HT-29 (cell line): ENCODE data around the genes MT1A and NLRC5.

GRCh38 chr16:56616998-56617761 lies 8.4 kb upstream of the MT1E start:
- RAMPAGE, long total RNA = no peak

- RAMPAGE, long total RNA = no peak
These were observed at the start of gene MT1A for GRCh38 chr16:56637888-56638881. Gene MT1A (plus strand): TSS chr16:56638666.

DNA sequence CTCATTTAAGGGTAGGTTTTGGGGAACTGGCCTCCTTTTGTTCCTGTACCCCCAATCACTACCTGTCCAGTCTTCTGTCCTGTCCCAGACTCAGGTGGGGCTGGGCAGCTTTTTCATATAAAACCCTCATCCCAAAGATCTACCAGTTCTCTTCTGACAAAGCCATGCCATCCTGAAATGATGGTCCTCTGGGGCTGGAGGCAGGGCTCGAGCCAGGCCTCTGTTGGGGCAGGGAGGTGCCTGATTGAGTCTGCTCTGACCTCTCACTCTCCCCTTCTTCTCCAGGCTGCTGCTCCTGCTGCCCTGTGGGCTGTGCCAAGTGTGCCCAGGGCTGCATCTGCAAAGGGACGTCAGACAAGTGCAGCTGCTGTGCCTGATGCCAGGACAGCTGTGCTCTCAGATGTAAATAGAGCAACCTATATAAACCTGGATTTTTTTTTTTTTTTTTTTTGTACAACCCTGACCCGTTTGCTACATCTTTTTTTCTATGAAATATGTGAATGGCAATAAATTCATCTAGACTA lies 1.5 kb downstream of the MT1X start:
- RAMPAGE, long total RNA = no peak

GRCh38 chr16:56747869-56748554 lies 18.1 kb downstream of the NUP93 start:
- RAMPAGE, long total RNA = no peak

- RAMPAGE, long total RNA = no peak
These were observed 20.1 kb downstream of the NUP93 start for GRCh38 chr16:56750086-56750449.

DNA sequence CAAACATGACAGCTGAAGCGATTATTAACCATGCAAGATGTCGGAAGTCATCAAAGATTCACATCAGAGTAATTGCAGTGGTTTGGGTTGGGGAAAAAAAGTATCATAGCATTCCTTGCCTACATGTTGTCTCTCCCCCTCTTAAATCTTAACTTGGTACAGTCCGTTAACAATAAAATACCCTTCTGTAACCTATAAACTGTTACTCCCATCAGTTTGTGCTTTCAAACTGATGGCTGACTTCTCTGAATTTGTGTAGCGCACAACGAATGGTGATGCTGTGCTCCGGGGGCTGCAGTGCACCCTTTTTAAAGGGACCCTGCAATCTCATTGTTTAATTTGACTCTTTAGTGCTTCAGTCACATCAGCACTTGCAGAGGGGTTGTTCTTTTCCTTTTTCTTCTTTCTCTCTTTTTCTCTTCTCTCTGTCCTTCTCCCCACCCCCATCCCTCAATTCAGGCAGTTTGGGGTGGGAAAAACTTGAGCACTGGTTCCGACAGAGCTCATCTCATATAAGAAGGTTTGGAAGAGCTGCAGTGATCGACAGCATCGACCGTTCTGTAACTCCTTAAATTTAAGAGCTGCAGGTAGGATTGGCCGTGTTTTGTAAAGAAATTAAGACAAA lies 51.8 kb downstream of the NUP93 start:
- RAMPAGE, long total RNA = no peak

DNA sequence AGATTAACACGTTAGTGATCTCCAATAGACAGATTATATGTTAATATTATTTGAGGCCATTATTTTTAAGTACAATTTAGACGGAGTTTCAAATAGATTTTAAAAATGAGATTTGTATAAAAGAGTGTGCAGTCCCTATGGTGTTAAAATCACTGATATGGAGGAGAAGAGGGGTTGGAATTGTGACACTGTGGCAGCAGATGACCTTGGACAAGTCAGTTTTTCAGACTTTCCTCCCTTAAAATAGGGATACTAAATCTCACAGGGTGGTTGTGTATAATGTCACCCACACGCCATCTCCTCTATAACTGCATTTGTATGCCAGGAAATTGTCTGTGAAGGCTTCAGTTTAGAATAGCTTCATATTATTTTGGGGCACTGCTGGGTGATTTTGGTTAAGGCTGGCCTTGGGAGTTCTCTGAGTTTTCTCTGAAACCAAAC lies 2.2 kb downstream of the HERPUD1 start:
- RAMPAGE, long total RNA = no peak

DNA sequence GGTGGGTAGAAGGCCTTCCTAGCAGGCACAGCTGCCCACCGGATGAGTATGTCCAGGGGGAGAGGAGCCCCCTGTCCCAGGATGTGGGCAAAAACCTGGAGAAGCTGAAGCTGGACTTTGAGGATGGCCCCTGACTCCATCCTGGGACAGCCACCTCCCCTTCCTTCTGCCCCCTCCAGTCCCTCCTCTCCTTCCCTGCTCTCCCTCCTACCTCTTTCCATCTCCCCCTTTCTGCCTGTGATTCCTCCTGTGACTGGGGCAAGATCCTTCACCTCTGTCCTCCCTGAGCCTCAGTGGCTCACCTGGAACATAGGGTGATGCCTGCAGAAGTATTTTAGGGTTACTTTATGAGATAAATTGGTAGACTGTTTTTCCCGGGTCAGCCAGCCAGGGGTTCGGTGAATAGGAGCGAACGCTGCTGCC lies 645 bp upstream of the NLRC5 start:
- RAMPAGE, long total RNA = no peak

GRCh38 chr16:56989165-56989721 lies at the start of gene NLRC5:
Gene NLRC5 (plus strand): TSS chr16:56989557.
- RAMPAGE, long total RNA = no peak

- RAMPAGE, long total RNA = no peak
These were observed 531 bp downstream of the NLRC5 start for GRCh38 chr16:56989722-56990454.

DNA sequence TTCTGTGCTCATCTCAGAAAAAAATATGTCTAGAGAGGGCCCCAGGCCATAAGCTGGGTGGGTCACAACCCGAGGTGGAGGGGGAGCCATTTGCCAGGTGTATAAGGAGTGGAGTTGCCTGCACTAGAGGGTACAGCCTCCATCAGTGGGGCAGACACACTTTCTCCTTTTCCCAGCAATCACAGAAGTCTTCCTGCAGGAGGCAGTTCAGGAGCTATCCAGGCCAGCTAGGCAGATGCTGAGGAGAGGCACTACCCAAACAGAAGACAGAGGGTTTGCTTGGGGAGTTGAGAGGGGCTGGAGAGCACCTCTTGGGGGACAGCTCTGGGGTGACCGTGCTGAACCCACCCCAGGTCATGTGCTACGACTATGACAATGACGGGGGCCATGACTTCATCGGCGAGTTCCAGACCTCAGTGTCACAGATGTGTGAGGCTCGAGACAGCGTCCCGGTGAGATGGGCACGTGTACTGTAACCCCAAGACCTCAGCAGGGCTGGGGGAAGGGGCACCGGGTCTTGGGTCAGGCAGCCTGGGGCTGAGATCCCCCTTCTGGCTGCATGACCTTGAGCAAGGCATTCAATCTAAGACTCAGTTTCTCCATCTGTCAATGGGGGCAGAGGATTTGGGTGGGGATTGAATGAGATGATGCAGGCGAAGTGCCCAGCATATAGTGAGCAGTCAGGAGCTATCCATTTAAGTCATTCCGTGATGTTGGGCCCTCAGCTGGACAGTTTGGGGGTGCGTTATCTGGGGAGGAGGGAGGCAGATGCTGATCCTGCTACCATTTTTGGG lies 28.6 kb downstream of the CPNE2 start:
- RAMPAGE, long total RNA = no peak

- RAMPAGE, long total RNA = no peak
These were observed 40.2 kb downstream of the CPNE2 start for GRCh38 chr16:57132443-57133074.

- RAMPAGE, long total RNA = no peak
These were observed 4.4 kb downstream of the PSME3IP1 start for GRCh38 chr16:57181438-57181840.

- RAMPAGE, long total RNA = no peak
These were observed 1.9 kb downstream of the CX3CL1 start for GRCh38 chr16:57374233-57374571.

- RAMPAGE, long total RNA = no peak
These were observed 1.5 kb upstream of the POLR2C start for GRCh38 chr16:57461037-57461236.

- RAMPAGE, long total RNA = no peak
These were observed 10.6 kb downstream of the CCDC102A start for GRCh38 chr16:57525579-57526409.

GRCh38 chr16:57544118-57544926 lies 1.9 kb downstream of the ADGRG5 start:
- RAMPAGE, long total RNA = no peak

- RAMPAGE, long total RNA = no peak
These were observed 3.1 kb downstream of the ADGRG1 start for GRCh38 chr16:57631425-57631956.

GRCh38 chr16:57632365-57632964 lies 4.0 kb downstream of the ADGRG1 start:
- RAMPAGE, long total RNA = no peak

GRCh38 chr16:57643267-57643995 lies 15.0 kb downstream of the ADGRG1 start:
- RAMPAGE, long total RNA = no peak